ENCODE data around the genes NEK2, PPP2R5A, NENF and RPS6KC1.

DNA sequence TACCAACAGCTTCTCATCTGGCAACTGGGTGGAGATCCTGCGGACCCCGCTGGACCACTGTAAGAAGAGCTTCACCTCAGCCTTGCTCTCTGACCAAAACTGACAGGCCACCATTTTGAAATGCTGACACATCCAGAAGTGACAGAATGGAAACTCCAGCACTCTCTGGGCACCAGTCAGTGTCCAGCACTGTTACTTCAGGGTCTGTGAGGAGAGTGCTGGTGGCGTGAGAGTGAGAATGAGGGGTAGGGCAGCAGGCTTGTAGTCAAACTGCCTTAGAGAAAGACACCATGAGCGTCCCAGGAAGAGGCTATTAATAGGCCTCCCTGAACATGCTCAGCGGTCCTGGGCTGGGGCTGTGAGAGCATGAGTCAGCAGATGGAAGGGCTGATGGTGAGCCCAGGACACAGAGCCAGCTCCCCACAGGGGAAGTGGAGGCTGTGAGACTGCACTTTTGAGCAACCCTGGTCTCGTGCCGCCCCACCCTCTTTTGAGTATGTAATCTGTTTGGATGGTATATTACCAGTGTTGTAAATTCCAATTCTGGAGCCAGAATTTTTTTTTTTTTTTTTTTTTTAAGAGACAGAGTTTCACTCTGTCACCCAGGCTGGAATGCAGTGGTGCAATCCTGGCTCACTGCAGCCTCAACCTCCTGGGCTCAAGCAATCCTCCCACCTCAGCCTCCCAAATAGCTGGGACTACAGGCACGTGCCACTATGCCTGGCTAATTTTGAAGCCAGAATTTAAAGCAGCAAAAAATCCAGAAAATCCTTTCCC is 34.4 kb upstream of the SLC30A1 start:
- PRO-cap: no peak

DNA sequence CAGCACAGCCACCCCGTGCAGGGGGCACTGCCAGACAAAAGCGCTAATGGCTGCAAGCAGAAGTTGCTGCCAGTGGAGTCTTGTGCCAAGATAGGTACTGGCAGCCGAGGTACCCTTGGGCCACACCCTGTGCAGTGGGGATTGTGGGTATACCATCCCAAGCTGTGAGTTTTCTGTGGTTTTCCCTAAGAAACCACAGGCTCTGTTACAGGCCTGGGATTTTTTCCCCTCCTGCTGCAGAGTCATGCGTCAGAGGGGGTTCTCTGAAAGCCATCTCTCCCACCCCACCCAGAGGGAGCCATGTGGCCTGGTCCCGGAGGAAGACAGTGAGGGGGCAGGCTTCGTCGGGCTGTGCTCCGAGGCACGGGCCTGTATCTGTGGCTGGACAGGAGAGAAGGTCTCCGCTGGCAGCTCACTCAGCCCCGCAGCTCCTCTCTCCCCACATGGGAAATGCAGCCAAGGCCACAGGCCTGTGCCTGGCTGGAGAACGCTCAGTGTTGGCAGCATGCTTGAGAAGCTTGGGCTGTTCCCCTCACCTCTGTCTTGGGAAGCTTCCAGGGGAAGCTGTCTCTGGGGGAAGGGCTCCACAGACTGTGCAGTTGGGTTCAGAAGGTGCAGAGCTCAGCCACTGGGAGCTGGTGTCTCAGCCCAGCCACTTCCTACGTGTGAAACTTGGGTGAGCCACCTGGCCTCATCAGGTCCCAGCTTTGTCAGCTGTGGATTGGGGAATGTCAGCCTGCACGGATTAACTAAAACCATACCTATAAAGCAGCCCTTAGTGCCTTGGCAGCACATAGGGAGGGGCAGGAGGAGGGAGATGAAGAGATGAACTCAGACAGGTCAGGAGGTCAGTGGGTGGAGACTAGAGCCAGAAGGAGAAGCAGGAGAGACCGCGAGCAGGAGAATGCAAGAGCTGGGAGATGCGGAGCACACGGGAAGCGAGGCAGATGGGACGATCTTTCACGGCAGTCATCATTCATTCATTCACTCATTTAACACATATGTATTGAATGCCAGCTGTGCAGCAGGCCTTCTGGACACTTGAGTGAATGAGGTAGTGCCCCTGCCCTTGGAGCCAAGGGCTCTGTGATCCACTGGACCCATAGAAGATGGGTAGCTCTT is 42.2 kb downstream of the NEK2 start:
- PRO-cap: no peak

GRCh38 chr1:211674979-211676265 is at the start of gene NEK2:
Gene NEK2 (minus strand): TSS chr1:211675621.
- PRO-cap: bidirectional peak, plus-strand start at chr1:211675792, minus-strand start at chr1:211675621; unidirectional peak, minus-strand start at chr1:211675842

GRCh38 chr1:211742727-211743463 is 67.5 kb upstream of the NEK2 start:
- PRO-cap: no peak

DNA sequence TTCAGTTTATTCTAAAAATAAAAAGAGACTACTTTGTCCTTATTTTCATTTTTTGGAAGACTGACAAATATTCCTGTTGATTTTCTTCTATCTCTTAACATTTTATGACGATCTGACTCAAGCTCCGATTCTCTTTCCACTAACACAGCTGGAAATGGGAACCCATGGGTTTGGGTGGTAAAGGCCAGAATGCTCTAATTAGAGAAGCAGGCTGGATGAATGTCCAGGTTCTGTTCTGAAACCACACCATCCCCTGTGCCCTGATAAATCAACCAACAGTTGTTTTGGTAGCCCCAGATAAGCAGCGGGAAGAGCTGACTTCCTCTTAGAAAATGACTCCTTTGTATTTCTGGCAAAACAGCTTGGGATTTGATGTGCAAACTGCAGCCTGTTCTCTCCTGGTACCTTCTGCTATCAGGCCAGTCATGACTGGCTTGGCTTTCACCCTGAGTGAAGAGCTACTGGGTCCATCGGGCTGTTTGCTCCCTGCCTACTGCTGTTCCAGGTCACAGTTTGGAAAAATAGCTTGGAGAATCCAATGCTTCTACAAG is 116.6 kb downstream of the DTL start:
- PRO-cap: no peak

DNA sequence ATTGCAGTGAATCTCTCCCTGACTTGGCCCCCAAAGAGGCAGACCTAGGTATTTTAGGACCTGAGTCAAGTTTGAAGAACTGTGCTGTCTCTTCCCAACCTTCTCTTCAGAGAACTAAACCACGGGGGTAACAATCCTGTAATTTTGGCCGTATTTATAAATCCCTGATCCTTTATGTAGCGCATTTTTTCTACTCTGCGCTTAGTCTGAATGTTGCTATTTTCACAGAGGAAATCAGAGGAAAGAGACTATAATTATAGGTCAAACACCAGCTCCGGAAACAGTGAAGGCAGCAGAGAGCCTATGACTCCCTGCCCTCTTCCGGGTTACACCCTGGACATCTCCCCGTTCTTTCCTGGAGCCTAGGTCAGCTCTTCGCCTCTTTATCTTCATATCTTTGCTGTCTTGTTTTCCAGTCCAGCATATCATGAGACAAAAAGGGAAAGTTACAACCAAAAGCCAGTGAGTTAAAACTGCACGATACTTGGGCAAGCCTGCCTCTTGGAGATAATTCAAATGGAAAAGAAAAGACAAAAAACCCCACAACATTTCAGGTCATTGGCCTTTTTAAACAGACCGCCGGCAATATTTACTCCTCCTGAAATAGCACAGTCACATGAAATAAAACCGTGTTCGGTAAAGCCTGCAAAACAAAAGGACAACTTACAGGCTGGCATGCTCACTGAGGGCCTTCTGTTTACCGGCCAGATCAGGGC is 43.0 kb upstream of the PPP2R5A start:
- PRO-cap: no peak

DNA sequence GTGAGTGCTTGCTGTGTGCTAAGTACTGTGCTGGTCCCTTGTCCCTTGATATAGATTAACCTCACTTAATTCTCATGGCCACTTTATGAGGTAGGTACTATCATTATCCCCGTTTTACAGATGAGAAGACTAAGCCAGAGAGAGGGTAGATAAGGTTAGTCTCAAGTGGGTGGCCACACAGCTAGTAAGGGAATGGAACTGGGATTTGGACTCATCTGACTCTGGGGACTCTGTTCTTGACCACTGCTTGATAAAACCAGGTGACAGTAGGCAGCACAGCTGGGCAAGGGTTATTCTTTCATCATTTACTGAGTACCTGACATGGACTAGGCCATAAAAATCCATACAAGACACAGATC is 37.3 kb upstream of the PPP2R5A start:
- PRO-cap: no peak

- PRO-cap: bidirectional peak, plus-strand start at chr1:212285410, minus-strand start at chr1:212285101
Observed at GRCh38 chr1:212285314-212285990, at the start of gene PPP2R5A. Gene PPP2R5A (plus strand): TSS chr1:212285410.

- PRO-cap: bidirectional peak, plus-strand start at chr1:212432912, minus-strand start at chr1:212432795
Observed at GRCh38 chr1:212432646-212433203, at the start of gene NENF. Gene NENF (plus strand): TSS chr1:212432920.

DNA sequence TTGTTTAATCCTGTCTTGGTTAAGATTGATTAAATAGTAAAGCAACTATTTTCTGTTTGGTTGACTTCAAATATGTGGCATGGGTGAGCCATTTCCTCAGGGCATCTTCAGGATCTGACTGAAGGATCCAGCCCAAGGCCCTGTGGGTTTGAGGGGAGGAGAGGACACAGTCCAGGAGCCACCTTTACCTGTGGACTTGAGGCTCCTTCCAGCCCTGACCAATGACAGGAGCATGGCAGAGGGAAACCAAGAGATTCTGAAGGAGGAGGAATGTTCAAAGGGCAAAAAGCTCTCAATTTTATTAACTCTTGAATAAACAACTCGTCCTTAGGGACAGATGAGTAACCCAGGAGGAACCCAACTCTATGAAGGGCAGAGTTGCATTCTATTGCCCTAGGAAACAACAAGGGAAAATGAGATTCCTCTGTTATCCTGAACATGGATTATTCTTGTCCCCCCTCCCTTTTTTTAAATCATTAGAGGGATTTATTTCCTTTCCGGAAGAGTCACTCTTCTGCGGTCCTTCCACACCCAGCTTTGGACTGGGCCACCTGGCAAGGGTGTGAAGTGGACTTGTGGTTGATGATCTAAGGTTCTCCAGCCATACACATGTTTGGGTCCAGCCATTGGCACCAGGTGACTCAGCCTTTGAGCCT is 49.7 kb downstream of the NENF start:
- PRO-cap: unidirectional peak, minus-strand start at position 120 of the sequence; bidirectional peak, plus-strand start at position 504 of the sequence, minus-strand start at position 223 of the sequence

DNA sequence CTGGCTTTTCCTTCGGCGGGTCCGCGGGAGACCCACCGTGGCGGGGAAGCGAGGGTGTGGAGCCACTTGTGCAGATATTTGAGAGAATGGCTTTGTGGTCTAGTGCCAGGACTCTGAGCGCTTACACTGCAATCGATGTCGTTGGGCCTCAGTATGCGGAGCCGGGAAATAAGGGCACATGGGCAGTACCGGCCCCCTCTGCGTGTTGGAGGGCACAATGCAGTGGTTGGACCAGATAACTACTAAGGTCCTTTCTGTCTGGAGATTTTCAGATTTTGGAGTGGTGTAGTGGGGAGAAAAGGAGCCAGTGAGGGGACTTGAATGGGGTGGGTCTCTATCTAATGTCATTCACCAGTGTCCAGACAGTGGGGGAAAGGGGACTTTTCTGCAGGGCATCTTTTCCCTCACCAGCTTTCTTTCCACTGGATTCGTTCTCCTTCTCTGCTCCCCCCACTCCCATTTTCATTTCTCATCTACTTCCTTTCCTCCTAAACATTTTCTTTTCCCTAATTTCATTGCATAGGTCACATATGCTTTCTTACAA is 1.2 kb downstream of the ATF3 start:
- PRO-cap: bidirectional peak, plus-strand start at position 361 of the sequence, minus-strand start at position 150 of the sequence

GRCh38 chr1:212616926-212617398 is 7.3 kb upstream of the GARIN4 start:
- PRO-cap: no peak

- PRO-cap: no peak
Observed at GRCh38 chr1:212624024-212624328, 298 bp upstream of the GARIN4 start.

DNA sequence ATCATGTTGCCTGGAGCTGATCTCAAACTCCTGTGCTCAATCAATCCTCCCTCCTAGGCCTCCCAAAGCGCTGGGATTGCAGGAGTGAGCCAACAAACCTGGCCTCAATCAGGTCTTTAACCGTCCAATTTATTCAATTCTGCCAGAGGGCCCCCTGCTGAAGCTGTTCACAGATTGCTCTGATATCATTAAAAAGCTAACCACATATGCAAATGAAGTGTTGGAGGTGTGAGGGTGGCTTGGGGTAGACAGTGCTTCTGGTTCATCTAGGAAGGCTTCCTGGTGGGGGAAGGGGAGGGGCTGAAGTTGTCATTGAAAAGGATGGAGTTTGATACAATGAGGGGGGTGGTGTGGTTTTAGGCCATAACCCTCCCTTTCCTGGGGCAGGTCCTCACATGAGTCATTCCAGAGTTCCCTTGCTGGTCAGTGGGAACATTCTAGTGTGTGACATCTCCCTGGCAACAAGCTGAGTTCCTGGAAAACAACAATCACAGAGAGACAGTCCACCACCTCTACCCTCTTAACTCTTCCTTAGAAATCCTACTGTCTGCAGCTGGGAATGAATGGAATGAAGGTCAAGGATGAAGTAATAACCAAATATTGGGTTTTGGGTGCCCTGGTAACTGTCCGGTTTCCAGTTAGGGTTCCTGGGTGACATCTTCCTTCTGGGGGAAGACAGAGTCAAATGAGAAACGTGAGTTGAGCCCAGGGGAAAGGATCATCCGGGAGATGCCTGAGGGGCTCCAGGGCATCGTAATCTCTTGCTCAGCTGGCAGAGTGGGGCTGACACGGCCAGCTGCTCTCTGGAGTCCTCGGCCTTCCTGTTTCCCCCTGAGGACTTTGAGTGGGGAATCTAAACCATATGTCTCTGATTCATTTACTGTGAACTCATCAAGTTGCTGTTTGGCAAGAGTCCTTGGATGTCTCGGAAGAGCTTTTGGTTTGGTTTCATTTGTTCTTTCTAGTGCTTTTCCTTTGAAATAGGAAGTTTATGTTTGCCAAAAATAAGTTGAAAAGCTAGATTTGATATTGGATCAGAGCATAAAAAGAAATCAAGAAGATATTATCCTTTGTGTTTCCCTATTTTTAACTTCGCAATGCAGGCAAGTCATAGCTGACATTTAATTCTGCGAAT is 32.1 kb downstream of the BATF3 start:
- PRO-cap: unidirectional peak, minus-strand start at position 820 of the sequence

DNA sequence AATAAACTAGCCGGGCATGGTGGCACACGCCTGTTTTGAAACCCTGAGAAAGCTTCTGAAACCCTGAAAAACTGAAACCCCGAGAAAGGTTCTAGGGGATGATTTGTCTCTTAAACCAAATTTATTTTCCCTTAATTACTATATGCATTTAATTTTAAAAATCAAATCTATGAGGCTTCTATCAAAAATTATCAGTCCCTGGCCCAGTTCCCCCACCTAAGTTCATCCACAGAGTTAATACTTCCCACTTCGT is 31.7 kb upstream of the BATF3 start:
- PRO-cap: no peak

- PRO-cap: no peak
Observed at GRCh38 chr1:212909799-212910293, 40.5 kb upstream of the VASH2 start.

DNA sequence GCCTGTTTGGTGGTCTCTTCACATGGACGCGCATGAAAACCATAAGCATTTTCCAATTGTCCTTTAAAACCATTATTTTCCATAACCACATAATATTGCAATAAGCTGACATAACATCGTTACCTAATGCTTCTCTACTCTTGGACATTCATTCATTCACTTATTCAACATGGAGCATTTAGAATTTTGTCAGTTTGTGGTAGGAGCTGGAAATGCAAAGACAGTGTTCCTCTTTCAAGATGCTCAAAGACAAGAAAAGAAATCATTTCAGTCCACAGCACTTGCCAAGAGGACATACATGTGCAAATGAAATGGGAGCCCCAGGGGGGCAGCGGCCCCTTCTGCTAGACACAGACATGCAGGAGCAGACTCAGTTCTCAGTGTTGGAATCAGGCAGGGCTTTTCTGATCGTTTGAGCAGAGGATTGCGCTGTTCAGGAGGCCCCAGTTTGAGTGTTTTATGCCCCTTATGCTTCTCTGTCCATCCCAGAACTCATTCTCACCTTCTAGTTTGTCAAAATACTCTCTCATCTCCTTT is 35.6 kb upstream of the VASH2 start:
- PRO-cap: no peak

GRCh38 chr1:213050861-213052167 is at the start of gene RPS6KC1:
Gene RPS6KC1 (plus strand): TSS chr1:213051241.
- PRO-cap: bidirectional peak, plus-strand start at chr1:213051315, minus-strand start at chr1:213051237

GRCh38 chr1:213070320-213070851 is 19.3 kb downstream of the RPS6KC1 start:
- PRO-cap: no peak

- PRO-cap: no peak
Observed at GRCh38 chr1:213983667-213984267, 4.0 kb upstream of the PROX1 start.

All from rectum (tissue), 1 donor.